Neuron (in vitro differentiated cells): Measurements from ENCODE around the genes SST and BCL6.

- PRO-cap = no peak
These were observed 37.6 kb downstream of the RPL39L start for GRCh38 chr3:187101558-187102257.

DNA sequence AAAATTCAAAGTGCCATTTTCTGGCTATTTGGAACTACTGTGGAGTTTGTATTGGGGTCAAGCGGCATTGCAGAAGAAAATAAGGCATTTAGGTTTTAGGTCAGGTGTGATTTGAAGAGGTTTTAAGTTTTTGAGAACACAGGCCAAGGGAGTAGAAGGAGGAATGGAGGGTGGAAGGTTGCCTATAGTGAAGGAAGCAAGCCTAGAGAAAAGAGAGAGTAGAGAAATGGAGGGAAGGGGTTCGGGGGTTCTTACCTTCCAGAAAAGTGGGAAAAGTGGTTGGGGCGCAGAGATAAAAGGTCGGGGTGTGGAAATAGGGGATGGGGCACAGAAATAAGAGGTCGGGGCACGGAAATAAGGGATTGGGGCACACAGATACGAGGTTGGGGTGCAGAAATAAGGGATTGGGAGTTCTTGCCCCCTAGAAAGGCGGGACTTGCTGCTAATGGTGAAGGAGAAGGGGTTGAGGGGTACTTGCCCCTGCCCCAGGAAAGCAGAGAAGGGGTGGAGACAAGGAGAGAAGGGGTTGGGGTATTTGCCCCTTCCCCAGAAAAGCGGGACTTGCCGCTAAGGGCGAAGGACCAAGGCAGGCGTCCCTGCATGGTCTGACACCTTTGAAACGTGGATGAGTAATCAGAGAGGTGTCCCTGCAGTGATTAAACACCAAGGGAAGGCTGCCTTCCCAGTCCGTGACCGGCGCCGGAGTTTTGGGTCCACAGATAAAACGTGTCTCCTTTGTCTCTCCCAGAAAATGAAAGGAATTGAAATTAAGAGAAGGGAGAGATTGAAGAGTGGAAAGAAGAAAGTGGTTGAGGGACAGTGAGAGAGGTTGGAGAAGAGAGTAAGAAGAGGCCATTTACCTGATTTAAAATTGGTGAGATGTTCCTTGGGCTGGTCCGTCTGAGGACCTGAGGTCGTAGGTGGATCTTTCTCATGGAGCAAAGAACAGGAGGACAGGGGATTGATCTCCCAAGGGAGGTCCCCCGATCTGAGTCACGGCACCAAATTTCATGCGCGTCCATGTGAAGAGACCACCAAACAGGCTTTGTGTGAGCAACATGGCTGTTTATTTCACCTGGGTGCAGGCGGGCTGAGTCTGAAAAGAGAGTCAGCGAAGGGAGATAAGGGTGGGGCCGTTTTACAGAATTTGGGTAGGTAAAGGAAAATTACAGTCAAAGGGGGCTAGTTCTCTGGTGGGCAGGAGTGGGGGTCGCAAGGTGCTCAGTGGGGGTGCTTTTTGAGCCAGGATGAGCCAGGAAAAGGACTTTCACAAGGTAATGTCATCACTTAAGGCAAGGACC lies 17.0 kb upstream of the RTP1 start:
- PRO-cap = no peak

DNA sequence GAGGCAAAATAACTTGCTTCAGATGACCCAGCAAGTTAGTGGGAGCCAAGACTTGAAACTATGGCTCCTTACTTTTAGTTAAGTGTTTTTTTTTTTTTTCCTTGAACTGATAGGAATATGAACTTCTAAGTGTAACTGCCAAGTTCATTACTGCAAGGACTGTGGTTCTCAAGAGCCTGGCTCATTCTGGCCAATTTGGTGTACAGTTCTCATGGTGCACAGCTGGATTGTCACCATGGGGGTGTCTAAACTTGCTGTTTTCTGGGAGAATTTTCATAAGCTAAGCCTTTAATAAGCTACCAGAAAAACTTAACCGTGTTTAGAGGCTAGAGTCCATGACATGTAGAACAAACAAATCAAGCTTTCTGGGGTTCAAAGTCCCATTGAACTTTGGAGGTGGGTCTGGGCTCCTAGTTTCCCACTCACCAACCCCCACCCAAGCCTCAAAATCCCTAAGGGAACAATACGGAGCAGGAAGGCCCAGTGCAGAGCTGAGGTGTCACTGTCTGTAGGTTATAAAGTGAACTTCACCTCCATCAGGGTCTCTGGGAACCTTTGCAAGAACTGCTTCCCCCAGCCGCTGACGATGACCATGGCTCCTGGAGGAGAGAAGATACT lies 25.4 kb downstream of the RTP1 start:
- PRO-cap = no peak

DNA sequence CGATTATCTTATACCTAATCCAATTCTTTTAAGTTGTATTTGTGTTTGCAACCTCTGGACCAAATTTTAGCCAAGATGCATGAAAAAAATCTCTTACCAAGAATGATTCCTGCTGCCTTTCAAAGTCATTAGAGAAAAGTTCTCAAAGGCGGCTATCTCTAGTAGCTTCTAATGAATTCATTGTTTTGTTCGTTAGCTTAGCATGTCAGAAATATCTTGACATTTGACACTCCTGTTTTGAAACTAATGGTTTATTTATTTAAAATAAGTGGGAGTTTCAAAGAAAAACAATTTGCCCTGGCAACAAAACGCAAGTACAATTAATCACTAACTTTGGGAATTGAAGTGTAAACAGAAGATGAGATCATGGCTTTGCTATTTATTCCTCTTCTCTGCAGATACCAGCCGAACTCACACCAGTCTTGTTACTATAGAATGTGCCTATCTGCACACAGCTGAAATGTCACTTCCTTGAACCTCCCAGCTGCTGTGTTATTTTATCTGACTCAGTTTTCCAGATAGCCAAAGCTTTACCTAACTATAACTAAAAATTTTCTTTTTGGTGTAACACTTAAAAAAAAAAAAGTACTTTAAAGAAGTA lies 27.5 kb downstream of the MASP1 start:
- PRO-cap = no peak

GRCh38 chr3:187265488-187265874 lies 26.1 kb downstream of the MASP1 start:
- PRO-cap = no peak

- PRO-cap = no peak
These were observed 132.5 kb downstream of the SST start for GRCh38 chr3:187537726-187538084.

- PRO-cap = bidirectional peak, plus-strand start at chr3:187670502, minus-strand start at chr3:187670394
These were observed at the start of gene SST for GRCh38 chr3:187670092-187670740. Gene SST, minus strand, starts transcription at chr3:187670394.

GRCh38 chr3:187726423-187727191 lies 18.7 kb downstream of the BCL6 start:
- PRO-cap = no peak

DNA sequence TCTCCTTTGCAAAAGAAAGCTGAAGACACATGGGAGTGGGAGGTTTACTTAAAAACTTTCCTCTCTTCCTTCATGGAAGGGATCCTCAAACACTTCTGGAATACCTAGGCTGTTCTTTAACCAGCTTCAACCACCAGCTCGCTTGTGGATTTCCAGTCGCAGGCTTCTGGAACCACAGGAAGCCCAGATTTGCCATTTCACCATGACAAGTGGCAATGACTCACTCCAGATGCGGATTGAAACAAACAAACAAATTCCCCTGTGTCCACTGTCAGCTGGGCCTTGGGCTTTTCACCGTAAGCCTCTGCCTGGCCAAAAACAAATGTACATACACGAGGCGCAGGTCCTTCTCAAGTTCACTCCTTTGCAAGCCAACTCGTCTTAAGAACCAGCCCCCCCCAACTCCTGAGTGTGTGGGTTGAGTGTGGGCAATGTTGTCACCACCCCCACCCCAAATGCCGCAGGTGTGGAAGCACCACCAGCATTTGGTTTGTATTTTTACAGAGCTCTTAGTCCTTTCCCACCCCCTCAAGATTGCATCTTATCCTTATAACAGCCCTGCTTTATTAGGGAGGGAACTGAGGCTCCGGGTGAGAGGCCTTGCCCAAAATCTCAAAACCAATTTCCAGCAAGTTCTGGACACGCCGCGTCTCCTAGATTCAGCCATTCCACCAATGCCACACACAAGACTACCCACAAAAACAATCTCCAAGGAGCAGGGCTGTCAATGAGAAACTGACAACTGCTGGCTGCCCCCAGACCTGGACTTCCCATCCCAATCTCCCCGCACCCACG lies 8.7 kb downstream of the BCL6 start:
- PRO-cap = no peak

- PRO-cap = bidirectional peak, plus-strand start at chr3:187739117, minus-strand start at chr3:187738971
These were observed 6.5 kb downstream of the BCL6 start for GRCh38 chr3:187738784-187739174.

DNA sequence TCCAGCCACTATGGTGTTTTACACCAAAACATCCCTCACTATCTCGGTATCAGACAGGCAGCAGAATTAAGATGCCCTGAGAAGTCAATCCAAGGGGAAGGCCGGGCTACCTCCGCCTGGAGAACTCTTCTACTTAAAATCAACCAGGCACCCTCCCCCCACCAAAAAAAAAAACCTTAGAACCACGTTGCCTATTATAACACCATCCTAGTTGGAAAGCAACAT lies 3.5 kb downstream of the BCL6 start:
- PRO-cap = no peak

- PRO-cap = bidirectional peak, plus-strand start at chr3:187745818, minus-strand start at chr3:187745468
These were observed at the start of gene BCL6 for GRCh38 chr3:187745218-187746199. Gene BCL6, minus strand, starts transcription at chr3:187745468.

DNA sequence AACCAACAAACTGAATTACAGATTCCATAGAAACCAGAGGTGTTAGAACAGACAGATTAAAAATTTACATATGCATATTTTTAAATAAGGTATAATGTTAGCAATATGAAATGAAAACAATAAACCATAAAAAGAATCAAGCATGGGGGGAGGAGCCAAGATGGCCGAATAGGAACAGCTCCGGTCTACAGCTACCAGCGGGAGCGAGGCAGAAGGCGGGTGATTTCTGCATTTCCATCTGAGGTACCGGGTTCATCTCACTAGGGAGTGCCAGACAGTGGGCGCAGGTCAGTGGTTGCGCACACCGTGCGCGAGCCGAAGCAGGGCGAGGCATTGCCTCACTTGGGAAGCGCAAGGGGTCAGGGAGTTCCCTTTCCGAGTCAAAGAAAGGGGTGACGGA lies 117.1 kb upstream of the BCL6 start:
- PRO-cap = unidirectional peak, plus-strand start at position 150 of the sequence

- PRO-cap = no peak
These were observed 117.4 kb upstream of the BCL6 start for GRCh38 chr3:187862736-187863081.

GRCh38 chr3:187948110-187949014 lies 203.1 kb upstream of the BCL6 start:
- PRO-cap = no peak

DNA sequence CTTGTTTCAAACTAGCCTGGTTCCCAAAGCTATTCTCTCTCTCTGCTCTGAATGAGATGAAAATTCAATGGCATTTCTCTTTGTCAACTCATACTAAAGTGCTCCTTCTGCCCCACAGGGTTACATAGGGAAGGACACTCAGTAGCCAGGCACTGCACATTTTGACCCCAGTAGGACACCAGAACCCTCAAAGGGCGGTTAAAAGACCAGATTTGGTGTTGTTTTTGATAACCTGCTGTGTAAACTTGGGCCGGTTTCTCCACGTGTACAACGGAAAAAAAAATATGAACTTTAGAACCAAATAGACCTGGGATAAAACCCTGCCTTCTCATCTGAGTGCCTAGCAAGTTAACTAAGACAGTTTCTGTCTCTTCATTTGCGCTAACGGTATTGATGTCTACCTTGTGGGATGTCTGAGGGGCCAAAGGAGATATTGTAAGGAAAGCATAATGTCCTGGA lies 156.1 kb upstream of the LPP start:
- PRO-cap = no peak

- PRO-cap = unidirectional peak, plus-strand start at chr3:188153304
These were observed 994 bp upstream of the LPP start for GRCh38 chr3:188152975-188153351.

- PRO-cap = no peak
These were observed 22.6 kb downstream of the LPP start for GRCh38 chr3:188176398-188177108.

GRCh38 chr3:188184174-188185018 lies 30.4 kb downstream of the LPP start:
- PRO-cap = no peak

GRCh38 chr3:188220158-188221608 lies 66.7 kb downstream of the LPP start:
- PRO-cap = no peak